Progenitor cell of endocrine pancreas (in vitro differentiated cells): ENCODE results near the gene CPPED1.

DNA sequence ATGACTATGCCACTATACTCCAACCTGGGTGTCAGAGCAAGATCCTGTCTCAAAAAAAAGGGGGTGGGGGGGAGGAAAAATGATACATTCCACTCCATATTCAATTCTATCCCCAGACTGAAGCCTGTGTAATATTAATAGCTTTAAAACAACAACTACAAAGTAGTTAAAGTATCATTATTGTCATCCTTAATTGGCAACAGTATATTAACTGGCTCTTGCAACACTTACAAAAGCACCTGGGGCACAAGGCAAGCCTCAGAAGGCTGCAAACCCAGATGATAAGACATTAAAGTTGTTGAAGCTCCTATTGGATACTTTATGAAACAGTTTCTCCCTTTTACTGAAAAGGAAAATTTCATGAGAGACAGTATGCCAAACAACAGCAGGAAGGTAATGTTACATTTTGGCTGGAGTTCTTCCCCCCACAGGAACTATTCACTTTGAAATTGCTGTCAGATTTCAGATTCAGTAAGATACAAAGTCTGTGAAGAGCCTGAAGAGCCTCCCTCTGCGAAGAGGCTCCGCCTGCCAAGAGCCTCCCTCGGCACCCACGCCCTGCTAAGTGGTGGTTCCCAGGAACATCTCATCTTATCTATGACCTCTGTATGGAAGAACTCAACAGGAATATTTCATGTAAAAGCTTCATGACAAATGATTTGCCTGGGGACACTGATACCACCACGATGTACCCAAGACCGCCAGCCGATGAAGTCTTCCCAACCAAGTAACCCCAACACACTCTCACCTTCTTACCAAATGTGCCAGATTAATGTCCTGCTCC, 3.4 kb downstream of the ZC3H7A start:
- PRO-cap, result no peak

DNA sequence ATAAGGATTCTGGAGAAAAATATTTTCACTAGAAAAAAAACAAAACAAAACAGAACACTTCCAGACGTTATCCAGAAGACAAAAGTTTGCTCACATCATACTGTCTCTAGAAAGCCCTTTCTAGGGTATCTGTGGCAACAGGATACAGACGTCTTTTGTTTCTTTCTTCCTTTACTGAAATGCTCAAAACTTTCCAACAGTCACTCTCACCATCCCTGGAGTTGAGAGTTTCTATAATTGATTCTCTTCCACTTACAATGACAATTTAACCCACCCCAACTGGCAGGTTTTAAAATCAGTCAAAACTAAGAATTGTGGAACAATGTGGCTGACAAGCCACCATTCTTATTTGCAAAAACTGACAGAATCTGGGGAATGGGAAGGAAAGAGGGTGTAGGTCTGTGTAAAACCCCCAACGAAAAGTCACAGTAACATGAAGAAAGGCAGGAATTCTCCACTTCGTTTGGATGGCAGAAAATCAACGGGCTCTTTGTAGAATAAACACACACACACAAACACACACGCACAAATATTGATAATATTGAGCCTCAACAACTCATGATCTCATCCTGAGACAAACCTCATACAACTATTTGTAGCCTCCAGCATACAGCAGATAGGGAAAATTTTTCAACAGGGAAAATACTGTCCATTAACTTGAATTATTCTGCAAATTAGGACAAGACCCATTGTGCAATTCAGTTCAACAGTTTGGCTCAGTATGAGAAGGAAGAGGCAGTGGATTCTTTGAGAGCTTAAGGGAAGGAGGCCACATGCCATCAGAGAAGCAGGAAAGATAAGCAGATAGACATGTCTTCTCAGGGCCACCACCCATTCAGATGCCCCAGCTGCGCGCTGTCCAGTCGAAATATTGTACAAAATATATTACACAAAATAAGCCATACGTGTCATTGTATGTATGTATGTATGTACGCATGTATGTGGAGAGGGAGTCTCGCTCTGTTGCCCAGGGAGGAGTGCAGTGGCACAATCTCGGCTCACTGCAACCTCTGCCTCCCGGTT, 2.2 kb downstream of the ZC3H7A start:
- PRO-cap, result no peak

GRCh38 chr16:12010645-12011077, 34.1 kb downstream of the SNX29 start:
- PRO-cap, result no peak

- PRO-cap, result no peak
Observed at GRCh38 chr16:12038486-12039087, 62.1 kb downstream of the SNX29 start.

DNA sequence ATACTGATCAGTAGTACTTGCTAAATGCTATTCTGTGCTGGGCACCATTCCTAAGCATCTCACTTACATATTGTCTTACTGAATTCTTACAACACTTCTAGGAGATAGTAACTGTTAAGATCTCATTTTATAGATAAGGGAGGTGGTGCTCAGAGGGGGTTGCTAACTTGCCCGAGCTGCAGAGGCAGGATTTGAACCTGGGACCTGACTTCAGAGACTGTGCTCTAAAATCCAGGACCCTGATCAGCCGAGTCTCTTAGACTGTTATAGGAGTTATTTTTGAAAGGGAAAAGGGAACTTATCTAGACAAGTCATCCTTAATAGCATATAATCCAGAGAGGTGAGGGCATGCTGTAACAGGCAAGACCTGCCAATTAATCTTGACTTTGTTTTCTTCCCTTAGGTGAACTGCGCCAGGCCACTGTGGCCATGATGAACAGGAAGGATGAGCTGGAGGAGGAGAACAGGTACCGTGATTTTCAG, 149.7 kb downstream of the SNX29 start:
- PRO-cap, result no peak

DNA sequence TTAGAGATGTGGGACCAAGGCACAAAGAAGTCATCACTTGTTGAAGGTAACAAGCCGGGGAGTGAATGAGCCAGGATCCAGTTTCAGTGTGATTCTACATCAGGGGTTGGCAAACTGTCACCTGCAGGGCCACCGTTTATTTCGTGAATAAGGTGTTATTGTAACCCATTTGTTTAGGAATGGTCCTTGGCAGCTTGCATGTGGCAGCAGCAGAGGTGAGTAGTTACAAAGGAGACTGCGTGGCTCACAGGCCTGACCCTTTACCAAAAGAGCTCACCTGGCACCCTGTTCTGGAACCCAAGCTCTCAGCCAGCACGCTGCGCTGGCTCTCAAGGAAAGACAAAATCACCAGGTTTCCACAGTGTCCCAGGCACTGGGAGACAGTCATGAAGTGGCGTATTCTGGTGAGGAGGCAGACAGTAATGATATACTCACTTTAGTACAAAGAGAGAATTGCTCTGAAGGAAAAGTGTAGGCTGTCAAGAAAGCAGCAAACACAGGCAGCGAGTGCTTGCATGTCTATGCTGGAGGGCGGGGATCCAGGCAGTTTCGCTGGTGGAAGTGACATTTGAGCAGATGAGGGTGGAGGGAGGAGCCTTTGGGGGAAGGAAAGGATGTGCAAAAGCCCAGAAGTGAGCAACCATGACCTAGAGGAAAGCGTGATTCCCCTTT, 191.3 kb downstream of the SNX29 start:
- PRO-cap, result no peak

DNA sequence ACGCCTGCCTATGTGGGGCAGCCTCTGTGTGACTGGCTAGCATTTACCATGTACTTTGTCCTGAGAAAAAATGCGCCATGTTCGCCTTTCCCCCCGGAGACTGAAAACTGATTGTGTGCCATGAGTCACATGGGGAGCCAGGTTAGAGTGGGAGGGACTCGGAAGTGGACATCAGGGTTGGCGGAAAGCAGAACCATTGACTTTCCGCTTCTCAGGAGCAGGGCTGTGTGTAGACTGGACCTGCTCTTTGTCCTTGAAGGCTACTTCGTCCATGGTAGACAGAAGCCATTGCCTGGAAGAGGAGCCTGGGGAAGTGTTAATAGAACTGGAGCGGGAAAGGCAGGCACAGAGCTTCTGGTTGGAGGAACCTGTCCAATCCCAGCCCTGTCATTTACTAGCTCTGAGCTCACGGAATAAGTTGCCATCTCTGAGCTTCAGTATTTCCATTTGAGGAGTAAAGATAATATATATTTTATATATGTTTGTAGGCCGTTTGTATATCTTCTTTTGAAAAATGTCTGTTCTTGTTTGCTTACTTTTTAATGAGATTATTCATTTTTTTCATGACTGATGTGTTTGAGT, 235.7 kb downstream of the SNX29 start:
- PRO-cap, result no peak

GRCh38 chr16:12613670-12614355, 189.9 kb downstream of the CPPED1 start:
- PRO-cap, result no peak

DNA sequence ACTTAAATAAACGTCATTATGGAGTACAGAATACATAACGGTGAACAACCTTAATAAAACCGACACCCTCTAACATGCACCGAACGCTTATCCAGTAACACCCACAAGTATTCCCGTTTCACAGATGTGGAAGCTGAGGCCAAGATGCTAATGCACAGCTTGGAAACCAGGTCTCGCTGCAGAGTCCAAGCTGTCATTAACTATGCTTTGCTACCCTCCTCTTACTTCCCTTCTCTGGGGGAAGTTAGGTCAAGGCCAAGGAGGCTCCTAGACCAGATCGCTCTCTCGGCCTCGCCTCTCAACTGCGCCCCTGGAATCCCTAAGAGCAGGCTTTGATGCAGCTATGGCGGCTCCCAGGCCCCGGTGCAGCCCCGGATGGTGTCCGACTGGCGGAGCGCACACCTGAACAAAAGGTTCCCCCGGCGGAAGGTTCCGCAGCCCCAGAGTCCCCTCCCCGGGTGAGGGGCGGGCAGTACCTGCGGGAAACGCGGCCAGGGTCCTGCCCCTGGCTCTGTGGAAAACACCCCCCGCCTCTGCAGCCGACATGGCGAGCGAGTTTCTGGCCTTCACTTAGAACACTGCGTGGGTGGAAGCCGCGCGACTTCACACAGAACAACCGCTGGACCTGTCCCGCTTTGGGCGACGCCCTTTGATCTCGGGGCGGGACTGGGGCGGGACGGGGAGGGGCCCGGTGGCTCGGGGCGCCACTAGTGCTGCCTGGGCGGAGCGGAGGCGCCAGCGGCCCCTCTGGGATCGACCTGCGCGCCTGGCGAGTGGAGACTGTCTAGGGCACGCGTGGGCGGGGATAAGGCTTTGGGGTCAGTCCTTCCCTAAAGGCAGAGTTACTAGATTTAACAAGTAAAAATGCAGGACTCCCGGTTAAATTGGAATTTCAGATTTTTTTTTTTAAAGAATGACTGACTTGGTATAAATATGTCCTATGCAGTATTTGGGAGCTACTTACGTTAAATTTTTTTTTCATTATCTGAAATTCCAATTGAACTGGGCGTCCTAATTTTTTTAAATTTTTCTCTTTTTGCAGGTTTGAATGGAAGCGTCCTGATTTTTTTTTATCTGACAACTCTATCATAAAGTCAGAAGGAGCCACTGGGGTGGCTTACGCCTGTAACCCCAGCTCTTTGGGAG, at the start of gene CPPED1:
Gene CPPED1, minus strand, starts transcription at position 657 of the 1,146 bp plus-strand sequence.
- PRO-cap, result bidirectional peak, plus-strand start at position 472 of the sequence, minus-strand start at position 307 of the sequence; bidirectional peak, plus-strand start at position 573 of the sequence, minus-strand start at position 651 of the sequence; bidirectional peak, plus-strand start at position 783 of the sequence, minus-strand start at position 786 of the sequence

GRCh38 chr16:13994540-13995006, 74.6 kb downstream of the ERCC4 start:
- PRO-cap, result no peak

GRCh38 chr16:14013453-14014453, 57.4 kb upstream of the MRTFB start:
- PRO-cap, result no peak

DNA sequence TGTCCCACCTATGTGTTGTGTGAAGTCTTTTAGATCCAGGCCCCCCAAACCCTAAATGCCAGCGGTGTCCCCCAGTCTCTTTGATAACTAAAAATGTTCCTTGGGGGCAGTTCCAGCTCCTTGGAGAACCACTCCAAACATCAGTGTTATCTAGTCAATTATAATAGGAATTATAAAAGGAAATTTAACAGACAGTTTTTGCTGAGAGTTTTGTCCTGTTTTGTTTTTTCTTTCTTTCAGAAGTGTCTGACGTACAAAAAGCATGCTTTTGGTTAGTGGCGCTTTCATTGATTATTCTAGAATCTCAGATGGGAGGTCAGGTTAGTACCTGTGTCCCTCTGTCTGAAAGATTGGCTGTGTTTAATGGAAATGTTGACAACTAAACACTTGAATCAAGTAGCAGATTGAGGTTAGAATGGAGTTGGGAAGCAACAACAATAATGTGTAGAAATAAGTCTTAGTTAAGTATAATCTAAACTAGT, 2.2 kb downstream of the MRTFB start:
- PRO-cap, result no peak

GRCh38 chr16:14106274-14106652, 35.1 kb downstream of the MRTFB start:
- PRO-cap, result no peak

GRCh38 chr16:14125791-14126165, 54.7 kb downstream of the MRTFB start:
- PRO-cap, result no peak

DNA sequence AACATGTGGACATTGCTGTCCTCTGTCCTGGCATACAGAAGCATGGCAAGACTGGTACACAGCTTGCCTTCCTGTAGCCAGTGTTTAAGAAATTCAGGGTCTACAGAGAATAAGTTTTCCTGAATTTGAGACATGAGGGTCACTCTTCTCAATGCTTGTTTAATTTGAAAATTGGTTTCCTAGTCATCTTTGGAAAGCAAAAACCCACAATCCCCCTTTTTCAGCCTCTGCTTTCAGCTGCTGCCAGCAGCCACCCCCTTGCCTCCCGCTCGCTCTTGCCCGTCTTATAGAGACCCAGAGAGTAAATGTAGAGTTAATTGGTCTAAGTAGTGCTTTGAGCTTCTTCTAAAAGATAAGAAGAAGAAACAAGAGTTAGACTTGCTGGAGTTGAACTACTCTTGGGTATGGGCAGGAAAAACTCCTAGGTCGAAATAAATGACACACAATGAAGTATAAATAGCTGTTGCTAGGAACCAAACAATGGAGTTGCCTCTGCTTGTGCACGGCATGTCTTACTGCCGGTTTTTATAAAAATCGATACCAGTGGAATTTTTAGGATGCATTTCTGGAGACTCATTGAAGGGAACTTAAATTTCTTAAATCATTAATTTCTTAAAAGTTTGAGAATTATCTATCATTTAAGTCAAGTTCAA, 116.7 kb downstream of the MRTFB start:
- PRO-cap, result no peak

GRCh38 chr16:14285426-14286184, 214.5 kb downstream of the MRTFB start:
- PRO-cap, result bidirectional peak, plus-strand start at chr16:14285890, minus-strand start at chr16:14285718

GRCh38 chr16:14337357-14338126, 266.4 kb downstream of the MRTFB start:
- PRO-cap, result unidirectional peak, minus-strand start at chr16:14337788

- PRO-cap, result no peak
Observed at GRCh38 chr16:14530661-14531059, 99.4 kb downstream of the PARN start.

DNA sequence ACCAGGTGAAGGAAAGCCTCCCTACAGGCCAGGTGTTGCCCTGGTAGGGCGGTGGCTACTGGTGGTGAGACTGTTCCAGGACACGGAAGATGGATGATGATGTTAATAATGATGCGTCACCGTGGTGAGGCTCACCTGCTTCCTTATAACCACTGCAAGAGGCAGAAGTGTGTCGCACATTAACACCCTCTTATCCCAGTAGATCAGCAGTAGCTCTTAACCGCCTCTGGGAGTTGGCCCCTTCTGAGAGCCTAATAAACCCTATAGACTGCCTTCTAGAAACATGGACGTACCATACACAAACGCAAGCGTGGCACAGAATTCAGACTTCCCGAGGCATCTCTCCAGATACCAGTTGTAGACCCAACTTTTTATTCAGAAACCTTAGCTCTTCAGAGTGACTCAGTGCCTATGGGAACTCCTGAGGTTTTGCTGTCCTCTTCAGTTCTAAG, 7.8 kb downstream of the BFAR start:
- PRO-cap, result no peak

- PRO-cap, result no peak
Observed at GRCh38 chr16:14657906-14658576, 25.3 kb downstream of the BFAR start.